Pulmonary artery (tissue), 1 donor: ENCODE results near the gene IL20.

- PRO-cap, result no peak
Measured at GRCh38 chr1:206559138-206560074, 52.1 kb downstream of the RASSF5 start.

DNA sequence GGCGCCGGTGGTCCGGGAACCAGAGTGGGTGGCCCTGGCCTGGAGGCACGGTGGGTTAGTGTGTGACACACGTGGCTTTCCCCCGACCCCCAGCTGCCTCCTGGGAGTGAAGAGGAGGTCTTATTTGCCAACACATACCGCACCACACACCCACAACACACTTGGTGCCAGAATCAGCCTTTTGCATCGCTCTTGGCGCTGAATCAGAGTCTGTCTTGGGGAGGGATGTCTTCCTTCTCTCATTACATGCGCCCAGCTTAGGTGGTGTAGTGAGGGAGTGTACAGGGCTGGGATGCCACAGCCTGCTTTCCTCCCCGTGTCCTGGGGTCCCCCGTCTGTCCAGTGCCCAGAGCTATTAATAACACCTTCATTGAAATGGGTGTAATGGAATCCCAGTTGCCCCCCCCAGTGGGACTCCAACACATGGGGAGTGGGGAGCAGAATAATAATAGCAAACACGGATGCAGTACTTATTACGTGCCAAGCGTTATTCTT is 38.2 kb downstream of the MAPKAPK2 start:
- PRO-cap, result no peak

DNA sequence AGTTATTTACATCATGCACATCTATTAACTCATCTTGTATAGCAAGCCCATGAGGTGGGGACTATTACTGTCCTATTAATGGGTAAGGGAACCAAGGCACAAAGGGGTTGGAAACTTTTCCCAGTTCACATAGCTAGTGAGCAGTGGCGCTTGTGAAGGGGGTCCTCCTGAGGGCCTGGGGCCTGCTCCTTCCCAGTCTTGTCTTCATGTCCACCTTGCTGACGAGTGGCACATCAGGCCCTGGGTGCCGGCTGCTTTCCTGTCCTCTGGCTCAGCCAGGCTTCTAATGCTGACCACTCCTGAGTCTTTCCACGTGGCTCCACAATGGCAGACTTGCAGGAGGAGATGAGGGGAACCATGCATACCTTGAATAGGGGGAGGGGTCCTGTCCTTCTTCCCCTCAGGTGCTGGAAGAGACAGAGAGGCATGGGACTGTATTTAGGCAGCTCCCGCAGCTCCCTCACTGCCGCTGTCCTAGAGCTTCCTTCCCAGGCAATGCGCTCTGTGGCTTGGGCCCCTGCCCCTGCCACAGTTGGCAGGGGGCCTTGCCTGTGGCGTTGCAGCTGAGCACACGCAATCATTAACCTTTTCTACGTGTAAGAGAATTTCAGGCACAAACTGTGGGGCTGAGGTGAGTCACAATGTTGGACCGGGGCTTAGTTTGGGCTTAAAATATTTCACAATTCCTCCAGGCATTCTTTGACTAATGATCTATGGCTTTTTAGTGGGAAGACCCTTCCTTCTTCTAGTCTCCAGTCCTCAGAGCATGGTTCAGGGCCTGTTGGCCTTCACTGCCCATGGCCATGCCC is 38.9 kb downstream of the MAPKAPK2 start:
- PRO-cap, result no peak

GRCh38 chr1:206733153-206734040 is 37.2 kb upstream of the IL19 start:
- PRO-cap, result no peak

GRCh38 chr1:206737671-206738215 is 32.8 kb upstream of the IL19 start:
- PRO-cap, result no peak

DNA sequence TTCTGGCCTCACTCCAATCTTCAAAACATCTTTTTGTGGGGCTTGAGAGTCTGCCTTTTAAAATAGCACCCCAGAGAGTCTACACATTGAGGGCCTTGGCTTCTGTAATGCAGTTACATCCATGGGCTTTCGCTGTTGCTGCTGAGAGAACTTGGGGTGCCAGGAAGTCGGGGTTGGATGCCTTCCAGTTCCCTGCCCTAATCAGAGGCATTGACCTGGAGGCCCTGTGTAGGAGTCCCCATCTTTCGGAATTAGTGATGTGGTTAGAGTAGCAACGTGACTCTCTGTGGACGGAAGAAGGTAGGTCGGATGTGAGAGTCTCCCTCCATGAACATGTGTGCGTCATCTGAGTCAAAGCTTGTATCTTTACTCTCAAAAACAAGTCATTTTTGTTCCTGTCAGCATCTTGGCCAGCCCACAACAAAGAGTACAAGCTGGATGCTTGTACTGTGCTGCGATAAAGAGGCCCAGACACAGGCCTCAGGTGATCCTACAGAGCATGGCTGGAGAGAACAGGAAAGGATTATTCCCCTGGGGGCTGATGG is 30.9 kb upstream of the IL10 start:
- PRO-cap, result no peak

- PRO-cap, result no peak
Measured at GRCh38 chr1:206865472-206865650, at the start of gene IL20. TSS of gene IL20 (plus strand) at chr1:206865623.

GRCh38 chr1:206963643-206964239 is 6.5 kb downstream of the FCAMR start:
- PRO-cap, result no peak

DNA sequence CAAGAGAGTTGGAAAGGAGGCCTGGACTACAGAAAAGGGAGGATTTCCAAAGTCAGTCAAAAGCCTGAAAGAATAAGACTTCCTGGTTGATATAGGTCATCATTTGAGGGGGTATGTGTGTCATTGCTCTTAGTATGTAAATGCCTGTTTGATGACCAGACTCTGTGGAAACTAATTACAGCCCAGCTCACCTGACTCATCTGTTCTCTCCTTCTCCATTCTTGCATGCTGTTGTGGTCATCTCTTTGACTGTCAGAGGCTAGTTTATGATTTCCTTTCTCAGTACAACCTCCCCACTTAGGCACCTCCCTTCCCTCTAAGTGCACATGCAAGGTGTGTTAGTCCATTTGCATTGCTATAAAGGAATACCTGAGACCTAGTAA is 2.4 kb upstream of the C1orf116 start:
- PRO-cap, result no peak

GRCh38 chr1:207058187-207058639 is 5.1 kb downstream of the PFKFB2 start:
- PRO-cap, result no peak

GRCh38 chr1:207103824-207104130 is 256 bp upstream of the C4BPA start:
- PRO-cap, result no peak

DNA sequence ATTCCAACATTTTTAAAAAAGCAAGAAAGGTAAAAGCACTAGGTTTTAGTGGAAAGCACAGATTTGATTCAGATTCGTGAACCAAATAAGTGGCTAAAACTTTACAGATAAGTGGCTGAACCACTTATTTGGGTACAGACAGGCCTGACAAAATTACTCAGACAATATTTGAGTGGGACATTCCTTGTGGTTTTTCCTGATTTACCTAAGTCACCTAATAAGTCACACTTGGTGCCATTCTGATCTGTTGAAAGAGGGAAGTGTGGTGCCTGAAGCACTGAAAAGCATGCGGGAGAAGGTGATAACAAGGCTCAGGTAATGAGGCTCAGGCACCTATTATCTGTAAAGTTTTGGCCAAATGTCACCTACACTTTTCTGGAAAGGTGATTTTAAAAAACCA is 81.6 kb upstream of the CD55 start:
- PRO-cap, result no peak

DNA sequence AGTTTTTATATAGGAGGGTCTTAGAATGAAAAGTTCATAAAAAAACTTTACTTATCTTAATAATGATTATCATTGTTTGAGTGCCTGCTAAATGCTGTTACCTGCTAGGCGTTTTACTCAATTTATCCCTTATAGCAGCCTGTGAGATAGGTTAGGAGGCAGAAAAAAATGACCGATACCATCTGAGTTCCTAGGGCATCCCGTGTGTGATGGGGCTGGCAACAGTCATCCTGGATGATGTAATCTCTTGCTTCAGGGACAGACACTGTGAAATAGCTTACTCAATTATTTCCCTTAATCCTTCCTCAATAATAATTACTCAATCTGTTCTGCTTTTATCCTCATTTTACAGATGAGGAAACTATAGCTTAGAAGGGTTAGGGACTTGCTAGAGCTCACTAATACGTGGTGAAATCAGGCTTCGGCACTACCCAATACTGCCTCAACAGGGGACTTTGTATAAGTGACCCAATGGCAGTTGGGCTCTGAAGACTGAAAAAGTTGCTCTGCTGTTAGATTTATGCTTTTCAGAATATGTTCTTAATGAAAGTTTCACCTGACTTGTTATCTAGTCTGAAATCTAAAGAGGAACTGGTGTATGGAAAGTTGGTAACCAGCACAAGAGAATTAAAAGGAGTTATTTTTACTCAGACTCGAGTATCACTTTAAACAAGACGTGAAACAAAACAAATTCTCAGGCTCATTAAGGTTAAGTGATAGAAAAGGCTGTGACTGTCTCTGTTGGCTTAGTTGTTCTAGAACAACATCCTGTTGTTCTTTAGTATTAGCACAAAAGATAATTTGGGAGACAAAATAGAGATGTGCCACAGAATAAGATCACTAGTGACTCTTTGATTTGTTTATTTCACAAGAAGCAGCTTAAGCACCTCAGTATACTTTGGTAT is 14.3 kb downstream of the CD55 start:
- PRO-cap, result no peak

DNA sequence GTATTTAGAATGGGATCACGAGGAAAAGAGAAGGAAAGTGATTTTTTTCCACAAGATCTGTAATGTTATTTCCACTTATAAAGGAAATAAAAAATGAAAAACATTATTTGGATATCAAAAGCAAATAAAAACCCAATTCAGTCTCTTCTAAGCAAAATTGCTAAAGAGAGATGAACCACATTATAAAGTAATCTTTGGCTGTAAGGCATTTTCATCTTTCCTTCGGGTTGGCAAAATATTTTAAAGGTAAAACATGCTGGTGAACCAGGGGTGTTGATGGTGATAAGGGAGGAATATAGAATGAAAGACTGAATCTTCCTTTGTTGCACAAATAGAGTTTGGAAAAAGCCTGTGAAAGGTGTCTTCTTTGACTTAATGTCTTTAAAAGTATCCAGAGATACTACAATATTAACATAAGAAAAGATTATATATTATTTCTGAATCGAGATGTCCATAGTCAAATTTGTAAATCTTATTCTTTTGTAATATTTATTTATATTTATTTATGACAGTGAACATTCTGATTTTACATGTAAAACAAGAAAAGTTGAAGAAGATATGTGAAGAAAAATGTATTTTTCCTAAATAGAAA is 38.5 kb downstream of the CD55 start:
- PRO-cap, result no peak

- PRO-cap, result no peak
Measured at GRCh38 chr1:207497817-207498381, 1.9 kb downstream of the CR1 start.

DNA sequence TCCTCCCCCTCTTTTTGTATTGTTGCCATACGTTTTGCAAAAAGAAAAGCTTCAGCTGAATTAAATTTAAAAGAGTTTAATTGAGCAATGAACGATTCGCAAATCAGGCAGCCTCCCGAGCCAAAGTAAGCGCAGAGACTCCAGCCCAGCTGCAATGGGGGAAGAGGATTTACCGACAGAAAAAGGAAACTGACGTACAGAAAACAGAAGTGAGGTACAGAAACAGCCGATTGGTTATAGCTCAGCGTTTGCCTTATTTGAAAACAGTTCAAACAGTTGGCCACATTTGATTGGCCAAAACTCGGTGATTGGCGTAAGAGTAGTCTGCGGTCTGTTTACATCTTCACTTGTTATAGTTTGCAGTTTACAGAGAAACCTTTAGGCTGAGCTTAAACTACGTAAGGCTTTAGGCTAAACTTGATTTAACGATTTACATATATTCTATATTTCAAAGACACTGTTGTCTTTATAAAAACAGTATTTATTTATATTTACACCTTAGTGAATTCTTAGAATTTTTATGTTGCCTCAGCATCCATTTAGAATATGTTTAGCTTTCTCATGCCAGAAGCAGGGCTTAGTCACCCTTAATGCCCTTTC is 23.7 kb downstream of the CR1 start:
- PRO-cap, result no peak

GRCh38 chr1:207798977-207800054 is 47.5 kb downstream of the CD46 start:
- PRO-cap, result no peak

DNA sequence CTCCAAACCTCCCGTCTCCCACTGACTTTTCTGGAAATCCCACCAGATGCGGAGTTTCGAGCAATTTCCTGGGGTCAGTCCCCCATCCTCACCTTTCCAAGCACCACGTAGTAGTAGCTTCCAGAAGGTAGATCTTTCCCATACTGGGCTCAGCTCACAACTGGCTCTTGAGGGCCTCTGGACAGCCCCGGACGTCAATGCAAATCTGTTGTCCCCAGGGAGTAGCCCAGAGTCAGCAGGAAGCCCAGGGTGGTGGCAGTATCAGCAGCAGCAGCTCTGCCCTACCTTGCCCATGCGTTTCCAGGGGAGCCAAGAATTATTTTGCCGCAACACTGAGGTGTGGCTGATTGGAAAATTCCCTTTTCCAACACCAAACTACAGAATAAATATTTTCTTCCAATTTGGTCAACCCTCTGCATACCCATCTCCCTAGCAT is 70.3 kb downstream of the CD46 start:
- PRO-cap, result unidirectional peak, plus-strand start at position 238 of the sequence

DNA sequence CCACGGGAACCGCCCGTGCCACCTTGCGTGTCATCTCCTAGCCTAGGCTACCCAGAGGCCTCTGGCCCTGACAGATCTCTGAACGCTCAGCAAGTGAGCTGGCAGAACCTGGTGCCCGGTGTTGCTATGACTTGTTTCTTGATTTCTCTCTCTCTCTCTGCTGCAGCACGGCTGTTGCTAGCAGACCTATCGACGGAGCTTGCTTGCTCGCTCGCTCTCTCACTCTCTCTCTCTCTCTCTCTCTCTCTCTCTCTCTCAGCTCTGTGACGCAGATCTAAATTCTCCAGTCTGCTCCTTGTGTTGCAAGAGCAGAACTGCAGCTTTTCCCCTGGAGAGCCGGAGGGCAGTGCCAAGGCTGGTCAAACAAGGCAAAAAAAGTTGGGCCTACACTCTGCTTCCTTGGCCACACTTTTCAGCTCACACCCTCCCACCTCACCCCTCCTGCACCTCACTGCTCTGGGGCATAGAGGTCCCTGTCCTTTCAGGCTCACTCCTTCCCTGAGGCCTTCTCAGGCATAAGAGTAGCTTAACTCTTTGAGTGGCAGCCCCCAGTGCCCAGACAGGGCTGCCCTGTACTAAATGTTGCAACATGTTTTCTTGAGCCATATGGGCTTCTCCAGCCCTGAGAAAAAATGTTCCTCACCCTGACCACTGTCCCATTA is 72.1 kb downstream of the CD46 start:
- PRO-cap, result bidirectional peak, plus-strand start at position 311 of the sequence, minus-strand start at position 243 of the sequence

DNA sequence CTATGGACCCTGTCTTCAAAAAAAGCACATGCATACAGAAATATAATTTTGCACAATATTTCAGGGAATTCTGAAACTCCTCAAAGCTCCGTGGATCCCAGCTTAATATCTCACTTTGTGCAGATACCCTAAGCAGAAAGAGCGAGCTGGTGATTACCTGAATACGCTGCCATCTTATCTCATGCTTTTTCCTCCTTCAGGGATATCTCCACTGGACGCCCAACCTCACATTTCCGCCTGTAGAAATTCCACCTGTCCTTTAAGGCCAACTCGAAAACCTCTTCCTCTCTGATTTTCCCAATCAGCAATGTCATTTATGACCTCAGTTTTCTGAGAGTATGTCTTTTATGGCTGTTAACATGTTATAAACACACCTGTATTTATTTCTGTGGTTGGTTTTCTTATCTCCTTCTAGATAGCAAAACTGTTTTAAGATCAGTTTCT is 41.1 kb downstream of the CD34 start:
- PRO-cap, result no peak